Airway epithelial cell (primary cell): ENCODE results near the gene VWA3B.

GRCh38 chr2:96891486-96892097 lies 21.7 kb upstream of the SEMA4C start:
- RAMPAGE, long total RNA = no peak

DNA sequence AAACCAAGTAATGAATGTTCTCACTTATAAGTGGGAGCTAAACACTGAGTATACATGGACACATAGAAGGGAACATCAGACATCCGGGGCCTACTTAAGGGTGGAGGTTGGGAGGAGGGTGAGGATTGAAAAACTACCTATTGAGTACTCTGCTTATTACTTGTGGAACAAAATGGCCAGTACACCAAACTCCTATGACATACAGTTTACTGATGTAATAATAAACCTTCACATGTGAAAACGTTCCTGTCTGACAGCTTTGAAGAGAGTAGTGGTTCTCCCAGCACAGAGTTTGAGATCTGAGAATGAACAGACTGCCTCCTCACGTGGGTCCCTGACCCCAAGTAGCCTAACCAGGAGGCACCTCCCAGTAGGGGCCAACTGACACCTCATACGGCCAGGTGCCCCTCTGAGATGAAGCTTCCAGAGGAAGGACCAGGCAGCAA lies 8.6 kb upstream of the FAHD2B start:
- RAMPAGE, long total RNA = no peak

GRCh38 chr2:97200141-97200695 lies 87.3 kb downstream of the ANKRD36 start:
- RAMPAGE, long total RNA = no peak

GRCh38 chr2:97209648-97210559 lies 97.0 kb downstream of the ANKRD36 start:
- RAMPAGE, long total RNA = no peak

GRCh38 chr2:97213308-97213751 lies 100.4 kb downstream of the ANKRD36 start:
- RAMPAGE, long total RNA = no peak

DNA sequence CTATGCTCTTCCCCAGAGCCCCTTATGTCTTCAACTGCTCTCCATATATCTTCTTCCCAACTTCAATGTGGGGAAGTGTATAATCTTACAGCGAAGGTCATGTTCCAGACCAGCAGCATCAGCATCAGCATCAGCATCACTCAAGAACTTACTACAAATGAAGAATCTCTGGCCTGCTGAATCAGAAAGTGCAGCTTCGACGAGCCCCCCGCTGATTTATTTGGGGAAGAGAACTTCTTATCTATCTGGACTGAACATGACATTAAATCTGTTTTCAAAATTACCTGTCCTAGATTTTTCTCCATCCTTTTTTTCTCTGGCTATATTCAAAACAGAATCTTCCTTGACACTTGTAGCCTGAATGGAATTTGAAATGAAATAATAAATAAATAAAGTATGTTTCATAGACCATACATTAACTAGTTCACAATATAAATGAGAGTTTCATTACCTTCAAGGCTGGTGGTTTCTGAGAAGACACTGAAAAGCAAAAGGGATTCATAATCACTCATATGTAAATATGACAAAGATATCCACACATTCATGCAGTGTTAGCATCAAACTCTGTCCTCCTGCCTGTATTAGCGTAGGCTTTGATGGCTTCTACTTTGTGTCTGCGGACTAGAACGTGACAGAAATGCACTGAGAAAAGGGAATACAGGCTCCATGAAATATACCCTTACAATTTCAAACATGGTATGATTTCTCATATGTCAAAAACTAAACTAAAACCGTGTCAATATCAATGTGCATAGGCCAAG lies 40.4 kb downstream of the ANKRD36B start:
- RAMPAGE, long total RNA = no peak

GRCh38 chr2:97662336-97663406 lies 1.2 kb downstream of the ACTR1B start:
- RAMPAGE, long total RNA = no peak

DNA sequence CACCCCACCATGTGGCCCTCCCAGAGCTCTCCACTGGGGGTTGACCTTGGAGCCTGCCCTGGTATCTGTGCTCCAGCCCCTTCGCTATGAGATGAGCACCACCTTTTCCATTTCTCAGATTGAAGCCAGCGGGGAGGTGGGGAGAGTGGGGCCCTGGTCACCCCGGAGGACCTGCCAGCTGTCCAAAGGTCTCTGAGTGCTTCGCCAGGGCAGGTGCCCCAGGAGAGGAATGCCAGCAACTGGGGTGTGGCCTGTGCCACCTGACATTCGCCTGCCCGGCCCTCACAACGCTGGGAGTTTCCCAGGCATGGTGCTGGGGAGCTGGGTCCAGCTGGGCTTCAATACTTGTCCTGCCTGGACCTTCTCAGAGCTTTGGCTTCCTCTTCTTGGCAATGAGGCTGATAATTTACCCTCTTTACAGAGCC lies 5.9 kb upstream of the ZAP70 start:
- RAMPAGE, long total RNA = no peak

DNA sequence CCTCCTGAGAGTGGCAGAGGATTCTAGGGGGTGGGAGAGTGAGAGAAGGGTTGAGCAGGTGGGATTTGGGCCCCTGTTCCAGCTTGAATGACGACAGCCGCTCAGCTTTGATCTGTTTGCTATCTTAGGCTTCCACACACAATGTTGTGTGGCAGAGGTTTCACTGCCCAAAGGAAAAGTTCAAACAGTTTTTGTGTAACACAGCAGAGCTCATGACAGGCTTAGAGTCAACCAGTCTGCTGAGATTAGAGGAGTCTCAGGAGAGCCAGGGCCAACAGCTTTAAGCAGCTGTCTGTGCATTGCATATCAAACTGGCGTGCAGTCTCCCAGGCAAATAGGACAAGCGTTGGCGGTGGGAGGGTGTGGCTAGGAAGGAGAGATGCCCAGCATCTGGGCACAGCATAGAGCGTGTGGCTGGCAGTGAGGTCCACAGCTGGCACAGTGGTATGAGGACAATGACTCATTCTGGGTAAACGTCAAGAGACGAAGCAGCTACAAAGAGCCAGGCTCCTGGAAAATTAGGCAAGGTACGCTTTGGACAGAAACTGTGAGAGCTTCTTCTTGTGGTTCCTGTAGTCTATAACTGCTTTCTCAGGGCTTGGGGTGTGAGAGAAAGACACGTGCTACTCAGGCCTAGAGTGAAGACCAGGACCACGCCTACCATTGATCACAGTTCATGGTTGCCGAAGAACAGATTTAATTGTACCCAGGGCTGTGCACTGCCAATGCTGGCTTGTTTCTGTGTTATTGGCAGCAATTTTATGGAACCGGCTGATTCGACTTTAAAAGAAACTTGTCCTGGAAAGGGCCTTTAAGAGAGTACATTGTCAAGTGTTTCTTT lies 14.8 kb downstream of the ZAP70 start:
- RAMPAGE, long total RNA = no peak

- RAMPAGE, long total RNA = no peak
Measured at GRCh38 chr2:97732884-97733545, 19.6 kb downstream of the ZAP70 start.

DNA sequence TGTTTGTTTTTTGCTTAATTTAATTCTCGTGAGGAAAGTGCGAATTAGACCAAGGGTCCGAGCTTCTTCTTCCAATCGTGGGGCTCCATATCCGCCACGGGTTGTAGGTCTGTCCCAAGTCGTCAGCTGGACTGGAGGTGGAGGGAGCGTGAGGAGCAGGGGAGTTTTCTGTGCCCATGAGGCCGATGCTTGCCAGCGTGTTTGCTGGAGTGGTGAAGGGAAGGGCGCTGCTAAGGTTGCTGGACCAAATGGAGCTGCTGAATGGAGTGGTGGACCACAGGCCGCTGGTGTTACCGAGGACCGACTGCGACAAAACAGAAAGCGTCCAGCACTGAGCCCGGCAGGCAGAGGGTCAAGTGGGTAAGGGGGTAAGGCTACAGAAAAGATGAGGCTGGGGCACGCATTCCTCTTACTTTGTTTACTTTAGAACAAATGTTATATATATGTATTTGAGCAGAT lies 43.7 kb downstream of the ZAP70 start:
- RAMPAGE, long total RNA = no peak

DNA sequence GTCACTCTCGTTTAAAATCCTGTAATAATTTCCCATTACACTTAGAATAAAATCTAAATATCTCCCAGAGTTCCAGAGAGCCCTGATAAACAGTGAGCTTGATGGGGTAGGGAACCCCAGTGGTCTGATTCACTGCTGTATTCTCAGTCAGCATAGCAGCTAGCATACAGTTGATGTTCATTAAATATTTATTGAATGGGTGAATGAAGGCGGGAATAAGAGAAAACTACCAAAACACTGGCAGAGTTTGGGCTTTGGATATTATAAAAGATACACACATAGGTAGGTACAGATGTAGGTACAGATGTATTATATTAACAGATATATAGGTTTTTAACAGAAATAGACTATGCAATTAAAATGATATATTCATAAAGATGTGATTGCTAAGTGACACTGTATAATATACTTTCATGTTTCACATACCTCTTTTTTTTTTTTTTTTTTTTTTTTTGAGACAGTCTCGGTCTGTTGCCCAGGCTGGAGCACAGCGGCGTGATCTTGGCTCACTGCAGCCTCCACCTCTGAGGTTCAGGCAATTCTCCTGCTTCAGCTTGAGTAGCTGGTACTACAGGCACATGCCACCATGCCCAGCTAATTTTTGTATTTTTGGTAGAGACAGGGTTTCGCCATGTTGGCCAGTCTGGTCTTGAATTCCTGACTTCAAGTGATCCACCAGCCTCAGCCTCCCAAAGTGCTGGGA lies 118.0 kb downstream of the ZAP70 start:
- RAMPAGE, long total RNA = no peak

GRCh38 chr2:97838994-97839313 lies 125.6 kb downstream of the ZAP70 start:
- RAMPAGE, long total RNA = no peak

DNA sequence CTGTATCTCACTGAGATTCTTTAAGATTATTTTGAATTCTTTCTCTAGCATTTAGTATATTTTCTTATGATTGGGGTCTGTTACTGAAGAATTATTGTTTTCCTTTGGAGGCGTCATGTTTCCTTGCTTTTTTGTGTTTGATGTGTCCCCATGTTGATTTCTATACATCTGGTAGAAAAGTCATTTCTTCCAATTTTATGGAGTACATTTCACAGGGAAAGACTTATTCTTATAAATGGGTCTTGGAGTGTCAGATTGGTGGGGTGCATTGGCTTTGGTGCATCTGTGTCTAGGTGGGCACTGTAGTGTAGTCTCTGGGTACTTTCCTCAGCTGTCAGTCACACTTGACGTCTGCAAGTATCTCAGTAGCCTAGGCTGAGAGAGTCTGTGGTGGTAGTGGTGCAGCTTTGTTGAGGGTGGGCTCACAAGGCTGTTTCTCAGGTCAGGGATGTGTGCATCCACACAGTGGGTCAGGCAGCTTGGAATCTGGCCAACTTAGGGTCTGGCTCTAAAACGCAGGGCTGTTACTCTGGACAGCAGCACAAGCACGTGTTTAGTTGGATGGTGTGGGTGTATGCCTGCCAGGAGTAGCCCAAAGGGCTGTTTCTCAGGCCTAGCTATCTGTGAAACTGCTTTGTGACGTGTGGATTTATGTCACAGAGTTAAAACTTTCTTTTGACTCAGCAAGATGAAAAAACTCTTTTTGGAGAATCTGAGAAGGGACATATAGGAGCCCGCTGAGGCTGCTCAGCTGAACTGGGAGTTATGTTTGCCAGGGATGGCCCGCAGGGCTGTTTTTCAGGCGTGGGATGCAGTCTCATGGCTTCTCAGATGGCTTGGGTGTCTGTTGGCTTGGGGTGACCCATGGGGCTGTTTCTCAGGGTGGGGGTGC lies 109.3 kb downstream of the TMEM131 start:
- RAMPAGE, long total RNA = no peak

DNA sequence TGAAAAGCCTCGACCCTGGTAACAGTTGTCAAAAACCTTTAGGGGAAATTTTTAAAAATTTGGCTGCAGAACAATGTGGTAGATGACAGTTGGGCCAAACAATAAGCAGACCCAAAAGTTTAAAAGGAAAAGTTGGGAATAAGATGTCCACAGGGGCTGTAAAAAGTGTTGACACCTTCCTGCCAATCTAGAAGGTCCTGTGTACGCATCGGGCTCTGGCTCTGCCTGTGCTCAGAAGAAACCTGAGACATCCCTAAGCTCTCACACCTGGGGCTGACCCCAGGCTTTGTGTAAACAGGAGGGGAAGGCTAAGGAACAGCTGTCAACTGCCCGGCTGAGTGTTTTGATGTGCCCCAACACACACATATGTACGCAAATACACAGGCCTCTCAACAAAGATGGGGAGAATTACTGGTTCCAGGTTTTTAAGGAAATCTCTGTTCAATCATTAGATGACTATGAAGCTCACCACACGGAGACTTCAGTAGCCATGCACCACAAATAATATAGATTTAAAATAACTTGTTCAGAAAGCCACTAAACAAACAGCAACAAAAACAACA lies 59.5 kb downstream of the TMEM131 start:
- RAMPAGE, long total RNA = no peak

DNA sequence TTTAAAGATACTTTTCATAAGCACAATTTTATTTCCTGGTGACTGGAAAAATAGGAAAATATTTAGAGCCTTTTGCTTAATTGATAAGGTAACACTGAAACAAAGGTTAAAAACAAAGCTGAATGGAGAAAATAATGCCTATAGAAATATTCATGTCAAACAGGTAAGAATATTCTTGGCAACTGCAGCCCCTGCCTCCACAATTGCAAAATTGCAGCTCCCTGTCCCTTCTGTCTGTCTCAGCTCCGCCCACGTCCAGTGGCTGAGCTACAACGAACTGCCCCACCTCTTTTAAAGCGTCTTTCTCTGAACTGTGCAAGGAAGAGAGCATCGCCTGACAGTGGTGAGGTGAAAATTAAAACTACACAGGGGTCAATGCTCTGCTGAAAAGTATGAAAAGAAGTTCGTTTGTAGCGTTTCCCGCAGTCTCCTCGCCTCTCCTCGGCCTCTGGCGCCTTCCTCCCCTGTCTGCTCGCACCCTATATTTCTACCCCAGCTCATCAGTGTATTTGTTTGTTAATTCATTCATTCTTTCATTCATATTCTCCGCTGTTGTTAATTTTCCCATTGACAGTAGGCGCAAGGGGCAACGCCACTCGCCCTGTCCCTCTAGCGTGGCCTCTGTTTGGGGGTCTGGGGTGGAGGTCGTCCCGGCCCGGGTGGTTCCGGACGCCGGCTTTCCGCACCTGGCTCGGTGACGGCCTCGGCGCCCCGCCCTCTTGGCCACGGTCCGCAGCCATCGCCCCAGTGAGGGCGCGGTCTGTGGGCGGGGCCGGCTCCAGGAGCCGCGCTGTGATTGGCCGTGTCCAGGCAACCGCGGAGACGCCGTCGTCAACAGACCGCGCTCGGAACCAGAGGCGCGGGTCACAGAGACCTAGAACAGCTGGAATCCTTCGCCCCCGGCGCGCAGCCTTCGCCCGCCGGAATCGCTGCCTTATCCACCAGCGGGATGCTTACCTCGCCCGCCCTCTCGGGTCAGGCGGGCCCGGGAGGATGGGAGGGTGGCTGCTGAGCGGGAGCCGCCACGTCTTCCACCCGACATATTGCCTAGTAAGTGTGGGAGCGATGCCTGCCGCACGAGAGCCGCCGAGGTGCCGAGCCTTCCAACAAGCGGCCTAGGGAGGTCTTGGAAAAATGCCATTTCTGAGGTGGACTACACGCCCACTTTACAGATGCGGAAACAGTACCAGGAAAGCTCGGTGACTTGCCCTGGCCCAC lies at the start of gene VWA3B:
TSS of gene VWA3B (plus strand) at position 854 of the 1,218 bp plus-strand sequence.
- RAMPAGE, long total RNA = no peak

DNA sequence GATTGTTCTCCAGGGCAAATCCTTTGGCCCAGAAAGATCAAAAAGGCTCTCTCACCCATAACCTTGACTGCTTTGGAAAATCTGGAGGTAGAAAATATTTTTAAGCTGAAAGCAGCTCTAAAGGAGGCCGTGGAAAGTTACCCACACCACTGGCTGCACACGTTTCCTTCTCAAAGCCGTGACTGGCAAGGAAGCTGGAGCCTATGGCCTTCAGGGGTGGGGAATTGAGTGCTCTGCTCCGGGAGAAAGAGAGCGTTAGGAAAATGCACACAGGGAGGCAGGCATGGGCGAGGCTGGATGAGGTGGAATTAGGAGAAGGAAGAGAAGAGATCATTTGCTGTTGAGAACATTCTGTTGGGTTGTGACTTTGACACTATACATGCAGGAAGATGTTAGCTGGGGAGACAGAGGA lies 68.8 kb upstream of the CNGA3 start:
- RAMPAGE, long total RNA = no peak

GRCh38 chr2:98295277-98295798 lies 50.9 kb upstream of the CNGA3 start:
- RAMPAGE, long total RNA = no peak

DNA sequence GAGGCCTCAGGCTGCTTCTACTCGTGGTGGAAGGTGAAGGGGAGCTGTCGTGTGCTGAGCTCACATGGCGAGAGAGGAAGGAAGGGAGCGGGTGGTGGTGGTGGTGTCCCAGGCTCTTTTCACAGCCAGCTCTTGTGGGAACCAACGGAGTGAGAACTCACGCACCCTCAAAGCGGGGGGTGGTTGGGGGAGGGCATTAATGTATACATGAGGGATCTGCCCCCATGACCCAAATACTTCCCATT lies 22.3 kb downstream of the INPP4A start:
- RAMPAGE, long total RNA = no peak

- RAMPAGE, long total RNA = no peak
Measured at GRCh38 chr2:98505252-98505866, 60.7 kb downstream of the INPP4A start.